Cardiac muscle cell (in vitro differentiated cells and primary cell): Measurements from ENCODE around the genes ABCC5, HTR3E, EEF1AKMT4 and CAMK2N2.

DNA sequence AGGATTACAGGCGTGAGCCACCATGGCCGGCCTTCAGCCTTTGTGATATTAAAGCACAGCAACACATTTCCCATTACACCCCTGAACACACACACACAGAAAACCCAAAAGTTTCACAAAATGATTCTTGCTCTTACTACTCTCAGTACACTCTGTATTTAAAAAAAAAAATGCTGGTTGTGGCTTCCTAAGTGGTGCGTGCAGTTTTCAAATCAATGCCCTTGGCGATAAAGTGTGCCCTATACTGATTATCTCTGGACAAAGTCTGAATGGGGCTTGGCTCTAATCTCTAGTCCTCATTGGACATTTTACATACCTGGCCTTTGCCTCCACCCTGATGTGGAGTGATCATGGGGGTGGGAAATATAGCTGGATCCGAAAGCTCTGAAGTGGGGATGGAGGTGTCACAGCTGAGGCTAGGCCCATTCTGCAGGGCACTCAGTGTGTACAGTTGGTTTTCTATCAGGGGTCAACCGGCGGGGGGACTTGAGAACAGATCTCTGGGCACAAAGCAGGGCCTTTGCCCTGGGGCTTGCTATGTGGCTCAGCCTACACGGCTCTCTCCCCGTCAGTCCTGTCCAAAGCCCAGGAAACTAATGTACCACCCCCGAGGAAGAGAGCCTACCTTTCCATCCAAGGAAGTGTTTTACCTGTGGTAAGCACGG, 14.1 kb downstream of the B3GNT5 start:
- RAMPAGE, long total RNA: no peak
- RRBS: no CpG with 5 or more reads among the region's 11 CpGs

GRCh38 chr3:183349305-183349842, 79.0 kb downstream of the MCF2L2 start:
- RAMPAGE, long total RNA: no peak
- RRBS: no CpG with 5 or more reads among the region's 5 CpGs

GRCh38 chr3:183490561-183491336, 62.3 kb upstream of the MCF2L2 start:
- RAMPAGE, long total RNA: no peak
- RRBS: no CpG with 5 or more reads among the region's 20 CpGs

DNA sequence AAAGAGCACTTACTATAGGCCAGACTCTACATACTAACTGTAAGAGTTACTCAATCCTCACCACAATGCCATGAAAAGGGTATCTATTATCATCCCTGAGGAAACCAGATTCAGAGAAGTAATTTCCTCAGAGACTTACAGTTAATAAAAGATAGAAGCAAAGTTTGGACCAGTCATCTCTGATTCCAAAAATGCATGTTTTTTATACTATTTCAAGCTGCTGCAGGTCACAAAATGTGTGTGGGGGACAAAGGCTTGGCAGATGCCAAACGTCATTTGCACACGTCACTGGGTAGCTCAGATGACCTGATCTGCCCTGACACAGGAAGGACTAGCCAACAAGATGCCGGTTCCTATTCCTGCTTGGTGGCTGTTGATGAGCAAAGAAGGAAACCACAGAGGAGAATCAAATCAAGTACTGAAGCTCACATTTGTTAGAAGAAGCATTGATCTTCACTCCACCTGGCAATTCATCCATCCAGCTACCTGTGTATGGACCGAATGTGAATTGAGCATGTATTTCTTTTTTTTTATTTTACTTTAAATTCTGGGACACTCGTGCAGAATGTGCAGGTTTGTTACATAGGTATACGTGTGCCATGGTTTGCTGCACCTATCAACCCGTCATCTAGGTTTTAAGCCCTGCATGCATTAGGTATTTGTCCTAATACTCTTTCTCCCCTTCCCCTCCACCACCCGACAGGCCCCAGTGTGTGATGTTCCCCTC, 42.2 kb downstream of the KLHL6 start:
- RAMPAGE, long total RNA: no peak
- RRBS: no CpG with 5 or more reads among the region's 8 CpGs

- RAMPAGE, long total RNA: no peak
- RRBS: no CpG with 5 or more reads among the region's 6 CpGs
These were observed 14.4 kb downstream of the KLHL6 start for GRCh38 chr3:183541117-183541503.

DNA sequence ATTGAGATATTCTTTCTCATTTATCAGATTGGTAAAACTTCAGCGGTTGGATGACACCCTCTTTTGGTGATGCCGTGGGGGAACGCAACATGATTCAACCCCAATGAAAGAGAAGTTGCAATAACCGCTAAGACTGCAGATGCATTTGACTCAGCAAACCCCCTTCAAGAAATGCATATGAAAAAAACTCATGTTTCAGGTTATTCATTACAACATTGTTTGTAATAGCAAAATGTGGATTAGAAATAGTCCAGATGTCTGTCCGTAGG, 3.5 kb downstream of the KLHL6 start:
- RAMPAGE, long total RNA: no peak
- RRBS: no CpG with 5 or more reads among the region's 5 CpGs

GRCh38 chr3:183656494-183657310, 21.3 kb downstream of the KLHL24 start:
- RAMPAGE, long total RNA: no peak
- RRBS: no CpG with 5 or more reads among the region's 9 CpGs

DNA sequence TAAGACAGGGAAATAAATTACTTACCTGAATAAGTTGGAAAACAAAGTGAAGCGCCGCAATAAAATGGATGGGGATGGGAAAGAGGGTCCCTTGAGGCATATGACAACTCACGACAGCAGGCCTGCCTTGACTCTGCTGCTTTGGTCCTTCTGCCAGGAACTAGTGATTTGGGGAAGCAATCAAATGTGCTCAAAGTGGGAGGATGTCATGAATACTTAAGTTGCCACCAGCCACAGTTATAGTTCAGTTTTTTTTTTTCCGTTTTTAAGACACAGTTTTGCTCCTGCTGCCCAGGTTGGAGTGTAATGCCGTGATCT, 4.6 kb downstream of the PARL start:
- RAMPAGE, long total RNA: no peak
- RRBS: no CpG with 5 or more reads among the region's 5 CpGs

GRCh38 chr3:184017297-184018196, at the start of gene ABCC5:
Gene ABCC5 (minus strand): TSS chr3:184017884.
- RAMPAGE, long total RNA: start-site peak on the minus strand at chr3:184017879-184017947, 414 and 418 reads in 2 replicates
- RRBS: 3% methylated on average over 9 of the region's 78 CpGs

DNA sequence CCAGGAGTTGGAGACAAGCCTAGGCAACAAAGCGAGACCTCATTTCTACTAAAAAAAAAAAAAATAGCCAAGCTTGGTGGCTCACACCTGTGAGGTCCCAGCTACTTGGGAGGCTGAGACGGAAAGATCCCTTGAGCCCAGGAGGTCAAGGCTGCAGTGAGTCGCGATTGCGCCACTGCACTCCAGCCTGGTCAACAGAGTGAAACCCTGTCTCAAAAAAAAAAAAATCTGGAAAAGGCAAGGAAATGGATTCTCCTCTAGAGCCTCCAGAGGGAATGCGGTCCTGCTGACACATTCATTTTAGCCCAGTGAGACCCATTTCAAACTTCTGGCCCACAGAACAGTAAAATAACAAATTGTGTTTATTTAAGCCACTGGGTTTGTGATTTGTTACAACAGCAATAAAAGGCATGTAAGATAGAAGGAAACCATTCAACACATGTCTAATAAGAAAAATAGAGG, at the start of gene HTR3E:
Gene HTR3E, plus strand, starts transcription at position 344 of the 462 bp plus-strand sequence.
- RAMPAGE, long total RNA: no peak
- RRBS: no CpG with 5 or more reads among the region's 6 CpGs

- RAMPAGE, long total RNA: no peak
- RRBS: 57% methylated on average over 4 of the region's 11 CpGs
These were observed 9.9 kb downstream of the ABCF3 start for GRCh38 chr3:184195820-184196392.

DNA sequence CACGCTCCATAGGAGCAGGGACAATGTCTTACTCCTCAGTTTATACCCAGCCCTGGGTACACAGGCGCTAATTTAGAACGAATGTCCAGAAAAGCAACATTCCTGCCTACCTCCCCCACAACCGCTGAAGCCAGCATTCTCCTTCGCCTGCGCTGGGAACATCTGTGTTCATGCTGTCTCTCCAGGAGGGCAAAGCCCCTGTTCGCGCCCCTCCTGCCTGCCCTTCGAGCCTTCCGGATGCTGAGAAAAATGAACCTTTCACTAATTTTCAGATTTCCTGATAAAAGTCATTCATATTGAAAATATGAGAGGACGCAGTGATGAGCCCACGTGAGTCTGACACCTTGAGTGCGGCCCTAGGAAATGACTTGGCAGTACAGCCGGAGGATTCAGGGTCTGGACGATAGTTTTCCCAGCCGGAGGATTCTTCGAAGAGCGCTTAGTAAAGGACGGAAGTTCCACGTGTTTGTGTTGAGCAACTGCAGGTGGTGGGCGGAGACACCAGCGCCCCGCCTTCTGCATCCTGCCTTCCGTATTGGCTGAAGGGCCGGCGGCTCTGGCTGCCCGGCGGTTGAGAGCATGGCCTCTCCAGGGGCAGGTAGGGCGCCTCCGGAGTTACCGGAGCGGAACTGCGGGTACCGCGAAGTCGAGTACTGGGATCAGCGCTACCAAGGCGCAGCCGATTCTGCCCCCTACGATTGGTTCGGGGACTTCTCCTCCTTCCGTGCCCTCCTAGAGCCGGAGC, at the start of gene EEF1AKMT4:
Gene EEF1AKMT4, plus strand, starts transcription at position 557 of the 745 bp plus-strand sequence.
- RAMPAGE, long total RNA: start-site peak on the plus strand centred at position 600 of the sequence, 103 bp wide, 480 and 264 reads in 2 replicates
- RRBS: 2% methylated on average over 12 of the region's 43 CpGs

DNA sequence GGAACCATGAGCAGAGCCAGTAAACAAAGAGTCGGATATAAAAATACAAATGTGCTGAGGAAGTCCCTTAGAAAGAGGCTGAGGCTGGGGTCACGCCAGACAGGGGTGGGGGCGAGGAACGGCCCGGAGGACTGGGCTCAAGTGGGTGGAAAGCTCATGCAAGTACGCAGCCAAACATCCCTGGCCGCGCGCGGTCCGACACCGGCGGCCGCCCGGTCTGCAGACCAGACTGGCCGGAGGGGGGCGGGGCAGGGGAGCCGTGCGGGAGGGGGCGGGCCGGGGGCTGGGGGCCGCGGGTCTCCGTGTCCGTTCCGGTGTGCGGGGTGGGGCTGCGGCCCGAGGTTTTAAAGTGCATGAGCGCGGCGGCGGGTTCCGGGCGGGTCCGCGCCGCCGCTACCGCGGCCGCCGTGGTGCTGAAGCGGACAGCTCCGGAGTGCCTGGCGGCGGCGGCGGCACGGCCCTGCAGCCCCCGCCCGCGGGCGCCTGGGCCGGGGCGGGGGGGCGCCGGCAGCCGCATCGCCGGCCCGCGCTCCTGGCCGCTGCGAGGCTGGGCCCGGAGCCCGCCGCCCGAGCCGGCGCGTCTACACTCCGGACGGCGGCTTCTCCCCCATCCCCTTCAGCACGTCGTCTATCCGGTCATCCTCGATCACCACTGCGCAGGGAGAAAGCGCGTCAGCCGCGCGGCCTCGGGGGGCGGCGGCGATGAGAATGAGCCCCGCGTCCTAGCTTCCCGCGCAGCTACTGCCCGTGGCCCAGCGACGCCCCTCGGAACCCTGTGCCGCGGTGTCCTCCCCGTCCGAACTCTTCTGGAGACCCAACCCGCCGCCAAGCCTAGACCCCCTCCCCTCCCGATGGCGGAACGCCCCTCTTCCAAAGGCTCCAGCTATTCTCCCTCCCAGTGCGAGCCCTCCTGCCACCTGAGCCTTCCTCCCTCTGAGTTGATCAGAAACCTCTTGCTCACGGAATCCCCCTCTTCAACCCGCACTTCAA, 1.5 kb downstream of the CAMK2N2 start:
- RAMPAGE, long total RNA: no peak
- RRBS: 2% methylated on average over 50 of the region's 109 CpGs

DNA sequence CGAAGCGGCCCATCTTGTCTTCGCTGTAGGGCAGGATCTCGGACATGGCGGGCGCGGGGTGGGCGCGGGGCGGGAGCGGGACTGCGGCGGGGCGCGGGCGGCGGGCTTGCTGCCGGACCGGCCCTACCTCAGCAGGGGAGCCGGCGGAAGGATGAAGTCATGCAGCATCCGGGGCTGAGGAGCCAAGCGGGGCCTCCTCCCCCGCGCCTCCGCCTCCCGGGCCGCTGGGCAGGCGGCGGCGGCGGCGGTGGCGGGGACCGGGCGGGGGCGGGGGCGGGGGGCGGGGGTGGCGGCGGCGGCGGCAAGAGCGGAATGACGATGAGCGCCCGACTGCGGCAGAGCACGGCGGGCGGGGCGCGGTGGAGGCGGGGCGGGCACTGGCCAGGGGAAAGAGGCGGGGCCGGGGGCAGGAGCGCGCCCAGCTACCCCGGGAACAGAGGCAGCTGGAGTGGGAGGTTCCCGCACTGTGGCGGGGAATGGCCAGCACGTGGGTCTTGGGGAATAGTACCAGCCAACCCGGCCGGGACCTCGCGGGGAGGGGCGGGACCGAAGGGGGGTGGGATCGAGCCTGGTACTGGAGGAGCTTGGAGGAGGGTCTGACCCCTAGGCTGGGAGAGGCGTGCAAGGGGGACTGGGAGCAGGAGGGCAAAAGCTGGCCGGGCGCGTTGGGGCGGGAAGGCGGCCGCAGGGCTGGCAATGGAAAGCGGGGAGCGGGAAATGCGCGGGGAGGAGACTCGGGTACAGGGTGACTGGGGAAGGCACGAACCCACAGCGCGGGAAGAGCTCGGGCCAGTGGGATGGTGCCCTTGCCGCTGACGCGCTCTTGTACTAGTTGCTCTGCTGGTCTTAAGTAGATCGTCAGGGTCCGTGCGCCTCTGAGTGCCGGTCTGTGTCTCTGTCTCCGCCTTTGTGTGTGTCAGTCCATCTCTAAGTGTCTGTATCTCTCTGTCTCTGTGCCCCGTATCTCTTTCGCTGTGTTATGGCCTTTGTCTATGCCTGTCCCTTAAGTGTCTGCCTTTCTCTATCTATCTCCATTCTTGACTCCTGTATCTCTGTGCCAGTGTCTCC, at the start of gene CAMK2N2:
Gene CAMK2N2, minus strand, starts transcription at position 314 of the 1,068 bp plus-strand sequence.
- RAMPAGE, long total RNA: no peak
- RRBS: 2% methylated on average over 18 of the region's 96 CpGs

DNA sequence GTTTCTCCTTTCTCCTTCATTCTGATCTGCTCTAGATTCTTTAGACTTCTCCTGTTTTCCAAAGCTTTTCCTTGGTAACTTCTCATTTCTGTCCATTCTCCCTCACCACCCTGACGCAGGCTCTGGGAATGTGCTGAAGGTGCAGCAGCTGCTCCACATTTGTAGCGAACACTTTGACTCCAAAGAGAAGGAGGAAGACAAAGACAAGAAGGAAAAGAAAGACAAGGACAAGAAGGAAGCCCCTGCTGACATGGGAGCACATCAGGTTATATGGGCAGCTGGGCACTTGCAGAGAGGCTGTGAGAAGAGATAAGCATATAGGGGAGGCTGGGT, 7.2 kb downstream of the PSMD2 start:
- RAMPAGE, long total RNA: no peak
- RRBS: no CpG with 5 or more reads among the region's 2 CpGs

- RAMPAGE, long total RNA: no peak
- RRBS: no CpG with 5 or more reads among the region's 10 CpGs
These were observed 10.2 kb downstream of the FAM131A start for GRCh38 chr3:184347417-184348115.

- RAMPAGE, long total RNA: no peak
- RRBS: no CpG with 5 or more reads among the region's 6 CpGs
These were observed 6.6 kb downstream of the POLR2H start for GRCh38 chr3:184368132-184368408.

GRCh38 chr3:184519548-184519747, 42.1 kb upstream of the EPHB3 start:
- RAMPAGE, long total RNA: no peak
- RRBS: no CpG with 5 or more reads among the region's 5 CpGs

DNA sequence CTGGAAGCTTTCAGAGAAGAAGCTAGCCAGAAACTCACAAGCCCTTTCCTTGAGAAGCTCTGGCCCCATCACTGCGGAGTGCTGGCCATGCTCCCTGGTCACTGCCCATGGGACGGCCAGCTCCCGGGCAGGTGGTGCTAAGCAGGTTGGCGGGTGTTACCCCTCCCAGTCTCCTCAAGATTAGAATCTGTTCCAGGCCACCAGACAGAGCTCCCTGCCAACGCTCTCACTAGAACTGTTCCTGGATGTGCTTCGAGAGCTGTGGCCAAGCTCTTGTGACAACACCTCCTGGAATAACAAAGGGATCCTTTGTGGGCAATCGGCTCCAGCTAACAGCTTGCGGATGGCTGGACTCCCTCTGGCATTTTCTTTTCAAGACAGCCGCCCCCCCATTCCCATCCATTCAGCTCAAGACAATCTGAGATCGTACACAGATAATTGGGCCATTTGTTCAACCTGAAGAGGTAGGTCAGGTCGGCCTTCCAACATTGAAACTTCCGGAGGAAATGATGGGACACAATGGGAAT, 11.8 kb upstream of the EPHB3 start:
- RAMPAGE, long total RNA: no peak
- RRBS: no CpG with 5 or more reads among the region's 12 CpGs

DNA sequence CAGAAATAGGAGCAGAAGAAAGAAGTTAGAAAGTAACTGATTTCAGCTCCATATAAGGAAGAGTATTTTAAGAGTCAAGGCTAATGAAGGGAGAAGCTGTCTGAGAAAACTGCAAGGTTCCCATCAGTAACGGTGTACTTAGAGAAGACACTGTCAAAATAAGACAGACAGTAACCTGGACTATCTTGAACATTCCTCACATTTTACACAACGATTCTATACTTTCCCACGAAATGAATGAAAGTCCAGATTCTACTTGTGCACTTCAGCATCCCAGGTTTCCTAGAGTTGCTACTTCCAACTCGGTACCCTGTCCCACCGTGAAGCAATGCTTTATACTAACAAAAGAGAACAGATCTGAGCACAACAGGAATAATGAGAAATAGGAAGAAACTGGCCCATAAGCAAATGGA, 1.8 kb downstream of the C3orf70 start:
- RAMPAGE, long total RNA: no peak
- RRBS: no CpG with 5 or more reads among the region's 5 CpGs